Metastatic Breast Carcinoma in the Brain (tissue), 10 donors: Measurements from ENCODE around the genes PPIP5K1, WDR76 and SORD.

GRCh38 chr15:43589962-43590463 is at the start of gene PPIP5K1:
Gene PPIP5K1 (minus strand): TSS chr15:43590208.
- PRO-cap, 10 experiments, result no peak in any of the 10 experiments

- PRO-cap, 10 experiments, result no peak in any of the 10 experiments
Observed at GRCh38 chr15:43762588-43763422, 14.0 kb downstream of the ELL3 start.

DNA sequence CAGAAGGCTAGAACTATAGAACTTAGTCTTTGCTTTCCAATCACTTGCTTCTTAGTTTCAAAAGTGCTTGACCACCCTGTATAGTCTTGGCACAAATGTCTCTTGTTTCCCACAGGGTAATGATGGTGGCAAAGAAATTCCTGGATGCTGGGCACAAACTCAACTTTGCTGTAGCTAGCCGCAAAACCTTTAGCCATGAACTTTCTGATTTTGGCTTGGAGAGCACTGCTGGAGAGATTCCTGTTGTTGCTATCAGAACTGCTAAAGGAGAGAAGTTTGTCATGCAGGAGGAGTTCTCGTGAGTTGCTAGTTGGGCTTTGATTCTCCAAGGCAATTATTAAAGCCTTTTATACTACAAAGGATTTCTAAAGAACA is 10.2 kb downstream of the ELL3 start:
- PRO-cap, 10 experiments, result no peak in any of the 10 experiments

- PRO-cap, 10 experiments, result peak in 7 of 10 experiments; most common plus-strand start chr15:43827020 (in 3); most common minus-strand start chr15:43826886 (in 5)
Observed at GRCh38 chr15:43826782-43827277, at the start of gene WDR76. Gene WDR76 (plus strand): TSS chr15:43827002.

- PRO-cap, 10 experiments, result peak in 8 of 10 experiments; most common minus-strand start chr15:43876273 (in 8)
Observed at GRCh38 chr15:43875942-43876631, 49.3 kb downstream of the WDR76 start.

- PRO-cap, 10 experiments, result no peak in any of the 10 experiments
Observed at GRCh38 chr15:44038700-44039266, 156.3 kb downstream of the FRMD5 start.

DNA sequence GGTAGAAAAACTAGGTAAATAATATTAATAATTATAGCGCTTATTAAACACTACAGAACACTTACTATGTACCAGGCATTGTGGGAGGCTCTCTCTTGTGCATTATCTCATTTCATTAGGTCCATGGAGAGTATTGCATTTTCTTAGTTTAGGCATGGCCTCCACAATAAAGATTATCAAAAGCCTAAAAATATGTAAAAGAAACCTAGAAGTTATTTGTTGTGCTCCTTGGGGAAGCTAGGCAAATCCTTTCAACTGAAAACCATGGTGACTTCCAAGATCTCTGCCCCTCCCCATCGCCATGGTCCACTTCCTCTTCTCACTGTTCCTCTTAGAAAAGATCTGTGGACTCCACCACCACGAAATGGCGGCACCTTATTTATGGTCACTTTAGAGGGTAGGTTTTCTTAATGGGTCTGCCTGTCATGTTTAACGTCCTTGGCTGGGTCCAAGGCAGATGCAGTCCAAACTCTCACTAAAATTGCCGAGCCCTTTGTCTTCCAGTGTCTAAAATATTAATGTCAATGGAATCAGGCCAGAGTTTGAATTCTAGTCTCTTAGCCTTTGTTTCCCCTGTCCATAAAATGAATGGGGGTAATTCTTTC is 990 bp downstream of the PATL2 start:
- PRO-cap, 10 experiments, result peak in 5 of 10 experiments; most common plus-strand start position 334 of the sequence (in 4); most common minus-strand start position 295 of the sequence (in 2)

DNA sequence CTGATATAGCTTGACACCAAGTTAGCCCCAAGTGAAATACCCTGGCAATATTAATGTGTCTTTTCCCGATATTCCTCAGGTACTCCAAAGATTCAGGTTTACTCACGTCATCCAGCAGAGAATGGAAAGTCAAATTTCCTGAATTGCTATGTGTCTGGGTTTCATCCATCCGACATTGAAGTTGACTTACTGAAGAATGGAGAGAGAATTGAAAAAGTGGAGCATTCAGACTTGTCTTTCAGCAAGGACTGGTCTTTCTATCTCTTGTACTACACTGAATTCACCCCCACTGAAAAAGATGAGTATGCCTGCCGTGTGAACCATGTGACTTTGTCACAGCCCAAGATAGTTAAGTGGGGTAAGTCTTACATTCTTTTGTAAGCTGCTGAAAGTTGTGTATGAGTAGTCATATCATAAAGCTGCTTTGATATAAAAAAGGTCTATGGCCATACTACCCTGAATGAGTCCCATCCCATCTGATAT is 4.1 kb downstream of the B2M start:
- PRO-cap, 10 experiments, result no peak in any of the 10 experiments

DNA sequence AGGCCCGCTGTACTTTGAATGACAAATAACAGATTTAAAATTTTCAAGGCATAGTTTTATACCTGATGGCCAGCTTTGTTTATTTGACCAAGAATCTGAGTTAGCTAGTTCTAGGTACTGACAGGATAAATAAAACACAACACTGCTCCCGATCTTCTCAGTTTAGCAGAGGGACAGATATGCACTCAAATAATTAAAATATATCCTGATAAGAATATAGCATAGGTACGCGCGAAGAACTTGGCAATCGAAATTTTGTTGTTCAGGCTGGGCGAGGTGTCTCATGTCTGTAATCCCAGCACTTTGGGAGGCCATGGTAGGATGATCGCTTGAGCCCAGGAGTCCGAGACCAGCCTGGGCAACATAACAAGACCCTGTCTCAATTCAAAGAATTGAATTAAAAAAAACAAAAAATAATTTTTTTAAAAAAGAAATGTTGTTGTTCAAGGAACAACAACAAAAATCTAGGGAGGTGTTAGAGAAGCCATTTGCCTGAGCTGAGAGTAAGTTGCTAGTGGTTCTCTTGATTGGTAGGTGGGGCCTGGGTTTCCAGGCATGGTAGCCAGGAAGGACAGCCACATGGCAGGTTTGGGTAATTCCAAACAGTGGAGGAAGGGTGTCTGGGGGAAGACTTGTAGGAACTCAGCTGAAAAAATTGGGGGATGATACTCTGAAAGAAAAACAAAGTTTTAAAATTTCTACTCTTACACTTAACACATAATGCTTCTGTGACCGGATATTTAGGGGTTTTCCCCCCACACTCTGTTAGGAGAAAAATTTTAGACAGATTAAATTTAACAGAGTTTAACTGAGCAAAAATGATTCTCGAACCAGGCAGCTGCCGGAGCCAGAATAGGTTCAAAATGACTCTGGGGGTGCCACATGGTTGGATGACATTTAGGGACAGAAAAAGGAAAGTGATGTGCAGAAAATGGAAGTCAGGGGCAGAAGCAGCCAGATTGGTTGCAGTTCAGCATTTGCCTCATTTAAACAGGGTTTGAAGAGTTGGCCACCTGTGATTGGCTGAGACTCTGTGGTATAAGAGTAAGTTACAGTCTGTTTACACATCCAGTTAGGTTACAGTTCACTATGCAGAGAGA is 7.8 kb downstream of the B2M start:
- PRO-cap, 10 experiments, result no peak in any of the 10 experiments

GRCh38 chr15:44728961-44729724 is 7.2 kb upstream of the TRIM69 start:
- PRO-cap, 10 experiments, result peak in 10 of 10 experiments; most common plus-strand start chr15:44729132 (in 6); most common minus-strand start chr15:44729312 (in 3)

DNA sequence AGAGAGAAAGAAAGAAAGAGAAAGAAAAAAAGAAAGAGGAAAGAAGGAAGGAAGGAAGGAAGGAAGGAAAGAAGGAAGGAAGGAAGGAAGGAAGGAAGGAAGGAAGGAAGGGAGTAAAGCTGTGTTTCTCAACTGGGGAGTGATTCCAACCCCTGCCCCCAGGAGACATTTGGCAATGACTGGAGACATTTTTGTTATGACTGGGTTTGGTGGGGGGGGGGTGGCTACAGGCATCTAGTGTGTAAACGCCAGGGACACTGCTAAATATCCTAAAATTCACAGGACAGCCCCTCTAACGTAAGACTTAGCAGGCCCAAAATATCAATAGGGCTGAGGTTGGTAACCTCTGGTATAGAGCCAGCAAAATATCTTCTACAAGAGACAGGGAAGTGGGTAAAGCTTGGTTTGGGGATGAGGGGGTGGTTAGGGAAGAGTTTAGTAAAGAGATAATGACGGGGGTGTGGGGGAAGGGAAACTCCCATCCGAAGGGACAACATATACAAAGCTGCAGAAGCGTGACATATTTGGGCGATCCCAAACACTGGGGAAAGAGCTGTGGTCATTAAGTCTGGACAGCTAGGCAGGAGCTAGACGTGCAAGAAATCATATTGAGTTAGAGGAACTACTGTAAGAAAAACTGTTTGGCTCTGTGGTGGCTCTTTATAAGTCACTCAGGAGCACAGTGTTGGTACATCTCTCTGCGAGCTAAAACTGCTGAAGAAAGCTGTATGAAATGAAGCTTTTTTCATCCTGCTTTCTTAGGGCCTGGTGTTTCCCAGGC is 767 bp upstream of the TRIM69 start:
- PRO-cap, 10 experiments, result peak in 2 of 10 experiments; most common plus-strand start position 562 of the sequence (in 1); most common minus-strand start position 639 of the sequence (in 1)

- PRO-cap, 10 experiments, result no peak in any of the 10 experiments
Observed at GRCh38 chr15:44830419-44831283, 94.3 kb downstream of the TRIM69 start.

- PRO-cap, 10 experiments, result peak in 10 of 10 experiments; most common plus-strand start chr15:45023147 (in 3); most common minus-strand start chr15:45023051 (in 9)
Observed at GRCh38 chr15:45022882-45023929, at the start of gene SORD. Gene SORD (plus strand): TSS chr15:45023195.

DNA sequence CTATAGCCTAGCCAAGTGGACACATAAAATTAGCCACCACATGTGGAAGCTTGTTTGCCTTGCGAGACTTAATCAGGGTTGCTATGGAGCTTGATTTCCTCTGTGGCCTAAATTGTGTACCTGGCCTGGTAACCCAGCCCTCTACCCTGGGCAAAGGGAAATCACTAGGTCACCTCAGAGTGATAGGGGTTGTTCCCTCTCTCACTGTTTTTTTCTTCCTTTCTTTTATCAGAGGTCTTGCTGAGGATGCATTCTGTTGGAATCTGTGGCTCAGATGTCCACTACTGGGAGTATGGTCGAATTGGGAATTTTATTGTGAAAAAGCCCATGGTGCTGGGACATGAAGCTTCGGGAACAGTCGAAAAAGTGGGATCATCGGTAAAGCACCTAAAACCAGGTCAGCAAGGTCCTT is 20.0 kb downstream of the SORD start:
- PRO-cap, 10 experiments, result no peak in any of the 10 experiments

GRCh38 chr15:45096734-45096983 is 17.3 kb downstream of the DUOX2 start:
- PRO-cap, 10 experiments, result no peak in any of the 10 experiments

- PRO-cap, 10 experiments, result no peak in any of the 10 experiments
Observed at GRCh38 chr15:45164792-45165791, 22.7 kb downstream of the SHF start.

- PRO-cap, 10 experiments, result no peak in any of the 10 experiments
Observed at GRCh38 chr15:45184251-45185406, 3.1 kb downstream of the SHF start.

GRCh38 chr15:45199020-45199519 is 11.3 kb upstream of the SHF start:
- PRO-cap, 10 experiments, result peak in 3 of 10 experiments; most common plus-strand start chr15:45199280 (in 2); most common minus-strand start chr15:45199093 (in 2)

GRCh38 chr15:45415373-45416077 is 13.4 kb downstream of the SPATA5L1 start:
- PRO-cap, 10 experiments, result no peak in any of the 10 experiments

GRCh38 chr15:45431517-45431911 is 1.1 kb downstream of the C15orf48 start:
- PRO-cap, 10 experiments, result no peak in any of the 10 experiments